ENCODE measurements around a stretch of chr4.

DNA sequence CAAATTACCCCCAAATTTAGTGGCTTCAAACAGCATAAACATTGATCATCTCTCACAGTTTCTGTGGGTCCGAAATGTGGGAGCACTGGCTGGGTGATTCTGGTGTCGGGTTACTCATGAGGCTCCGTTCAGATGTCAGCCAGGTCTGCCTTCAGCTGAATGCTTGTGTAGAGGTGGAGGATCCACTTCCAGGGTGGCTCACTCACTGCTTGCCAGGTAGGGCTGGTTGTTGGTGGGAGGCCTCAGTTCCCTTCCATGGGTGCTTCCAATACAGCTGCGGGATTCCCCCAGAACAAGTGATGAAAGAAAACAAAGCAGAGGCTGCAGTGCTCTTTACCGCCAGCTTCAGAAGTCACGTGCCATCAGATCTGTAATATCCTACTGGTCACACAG, 1.0 kb upstream of the SMIM43 start:
- RRBS = no CpG with 5 or more reads among the region's 6 CpGs

DNA sequence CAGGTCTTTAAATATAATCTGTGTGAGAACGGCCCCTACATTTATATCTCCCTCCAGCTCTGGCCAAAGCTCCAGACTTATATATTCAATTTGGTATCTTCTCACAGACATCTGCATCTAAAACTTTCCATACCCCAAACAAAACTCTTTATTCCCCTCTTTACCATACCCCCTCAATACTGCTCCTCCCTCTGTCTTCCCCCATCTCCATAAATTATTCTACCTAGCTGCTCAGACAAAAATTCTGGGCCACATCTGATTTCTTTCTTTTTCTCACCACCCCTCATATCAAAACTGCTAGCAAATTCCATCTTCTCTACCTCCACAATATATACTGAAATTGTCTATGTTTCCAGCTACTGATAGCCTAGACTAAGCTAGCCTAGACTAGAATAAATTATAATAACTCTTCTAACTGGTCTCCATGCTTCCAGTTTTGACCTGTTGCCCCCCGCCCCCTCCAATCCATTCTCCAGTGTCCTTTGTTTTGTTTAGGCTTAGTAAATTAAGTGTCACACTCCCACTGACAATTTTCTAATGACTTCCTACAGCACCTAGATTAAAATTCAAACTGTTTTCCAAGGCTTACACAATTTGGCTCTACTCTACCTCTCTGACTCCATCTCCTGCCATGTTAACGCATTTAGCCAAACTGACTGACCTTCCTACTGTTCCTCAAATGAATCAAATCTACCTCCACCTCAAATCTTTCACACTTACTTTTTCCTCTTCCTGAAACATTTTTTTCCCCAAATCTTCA, 16.8 kb downstream of the BBS7 start:
- RRBS = no CpG with 5 or more reads among the region's 3 CpGs

DNA sequence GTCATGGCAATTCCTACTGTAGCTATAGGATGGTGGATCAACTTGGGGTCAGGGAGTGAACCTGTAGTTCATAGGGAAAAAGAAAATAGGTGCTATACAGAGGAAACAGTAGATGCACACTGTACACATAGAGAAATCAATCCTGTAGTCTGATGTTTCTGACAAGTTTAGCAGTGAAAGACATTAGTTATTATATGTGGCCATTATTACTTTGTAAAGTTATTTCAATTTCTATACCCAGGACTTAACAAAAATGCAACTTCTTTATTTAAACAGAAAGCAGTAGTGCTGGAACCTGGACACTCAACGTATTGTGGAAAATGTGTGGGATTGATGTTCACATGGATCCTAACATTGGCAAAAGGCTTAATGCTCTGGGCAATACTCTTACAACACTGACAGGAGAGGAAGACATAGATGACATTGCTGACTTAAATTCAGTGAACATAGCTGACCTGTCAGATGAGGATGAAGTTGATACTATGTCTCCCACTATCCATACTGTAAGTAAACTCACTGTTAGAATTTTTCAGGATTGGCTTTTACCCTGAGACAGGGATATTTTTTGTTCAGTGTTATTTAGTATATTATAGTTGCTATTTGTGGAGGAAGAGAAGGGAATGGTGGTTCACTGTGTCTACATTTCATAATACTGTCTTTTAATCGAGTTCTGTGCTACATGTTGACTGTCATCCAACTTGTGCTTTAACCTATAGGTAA, 63.5 kb upstream of the ADAD1 start:
- RRBS = no CpG with 5 or more reads among the region's 2 CpGs

DNA sequence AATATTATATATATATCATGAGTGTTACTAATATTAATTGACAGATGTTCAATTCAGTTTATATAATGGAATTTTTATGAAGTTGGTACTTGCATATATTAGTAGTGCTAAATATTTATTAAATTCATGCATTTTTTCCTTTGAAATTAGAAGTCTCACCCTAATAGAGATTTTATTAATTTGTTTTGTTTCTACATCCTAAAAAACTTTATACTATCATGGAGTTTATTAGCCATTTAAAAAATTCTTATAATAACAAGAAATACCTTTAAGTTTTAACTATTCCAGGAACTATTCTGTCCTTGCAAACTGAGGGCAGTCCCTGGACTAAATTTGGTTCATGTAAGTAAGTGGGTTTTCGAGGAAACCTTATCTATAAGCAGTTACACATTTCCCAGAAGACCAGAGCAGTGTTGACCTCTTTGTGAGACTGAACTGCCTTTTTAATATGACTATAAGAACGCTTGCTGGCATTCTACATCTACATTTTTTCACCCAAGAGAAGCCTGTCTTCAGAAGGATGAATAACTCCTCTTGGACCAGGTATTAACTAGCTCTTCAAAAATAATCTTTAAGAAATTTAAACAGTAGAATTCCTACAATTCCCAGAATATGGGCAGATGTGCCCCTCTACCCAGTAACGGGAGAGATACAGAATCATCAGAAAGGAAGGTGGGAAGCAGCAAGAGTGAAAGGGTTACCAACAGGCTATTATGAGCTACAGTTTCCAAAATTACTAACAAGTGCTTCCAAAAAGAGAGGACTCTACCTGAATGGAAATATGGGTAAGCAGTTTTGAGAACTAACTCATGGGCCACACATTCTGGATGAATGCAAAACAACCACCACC, 17.1 kb downstream of the BBS12 start:
- RRBS = no CpG with 5 or more reads among the region's 3 CpGs

GRCh38 chr4:122782995-122783776, 43.4 kb upstream of the FGF2 start:
- RRBS = no CpG with 5 or more reads among the region's 12 CpGs

- RRBS = no CpG with 5 or more reads among the region's 14 CpGs
Observed at GRCh38 chr4:123343415-123344227, 53.0 kb upstream of the SPRY1 start.

DNA sequence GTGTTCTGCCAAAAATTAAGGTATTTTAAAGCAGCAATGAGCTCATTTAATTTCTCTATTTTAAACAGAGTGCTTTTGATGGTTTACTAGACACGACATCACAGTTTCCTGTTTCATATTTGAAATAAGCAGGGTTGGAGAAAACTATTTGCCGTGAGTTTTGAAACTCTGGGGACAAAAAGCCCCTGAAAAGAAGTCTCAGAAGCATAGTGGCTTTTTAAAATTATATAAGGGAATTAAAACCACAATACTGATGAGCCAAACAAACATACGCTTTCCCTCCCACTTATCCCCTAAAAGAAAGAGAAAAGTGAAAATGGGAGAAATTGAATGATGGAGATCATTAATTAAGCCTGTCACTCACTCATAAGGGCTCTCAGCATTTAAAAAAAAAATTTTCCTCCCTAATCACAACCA, 25.6 kb downstream of the SPRY1 start:
- RRBS = no CpG with 5 or more reads among the region's 3 CpGs

DNA sequence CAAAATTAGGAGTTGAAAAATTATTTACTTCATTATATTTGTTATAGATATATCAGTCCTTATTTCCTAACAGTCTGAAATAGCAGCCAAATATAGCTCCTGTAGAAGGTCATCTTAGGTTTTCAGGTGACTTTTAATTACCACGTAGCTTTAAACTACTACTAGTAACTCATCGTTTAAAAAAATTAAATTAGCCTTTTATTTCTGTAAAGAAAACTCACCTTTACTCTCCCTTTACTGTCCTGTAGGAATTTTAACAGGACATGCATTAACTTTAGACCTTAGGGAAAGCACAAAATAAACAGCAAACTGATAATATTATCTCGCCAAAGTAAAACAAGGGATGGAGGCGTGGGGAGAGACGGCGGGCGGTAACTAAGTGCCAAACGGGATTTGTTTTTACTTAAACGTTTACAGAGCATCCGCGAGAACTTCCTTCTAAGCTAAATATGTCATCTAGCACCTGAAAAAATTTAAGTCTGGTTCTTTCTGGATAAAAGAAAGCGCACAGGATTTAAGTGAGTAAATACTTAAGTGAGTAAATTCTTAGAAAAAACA, 108.3 kb downstream of the SPRY1 start:
- RRBS = no CpG with 5 or more reads among the region's 12 CpGs

- RRBS = no CpG with 5 or more reads among the region's 5 CpGs
Observed at GRCh38 chr4:123546037-123546566, 149.5 kb downstream of the SPRY1 start.

GRCh38 chr4:124671719-124672215, 40.8 kb downstream of the ANKRD50 start:
- RRBS = no CpG with 5 or more reads among the region's 10 CpGs

DNA sequence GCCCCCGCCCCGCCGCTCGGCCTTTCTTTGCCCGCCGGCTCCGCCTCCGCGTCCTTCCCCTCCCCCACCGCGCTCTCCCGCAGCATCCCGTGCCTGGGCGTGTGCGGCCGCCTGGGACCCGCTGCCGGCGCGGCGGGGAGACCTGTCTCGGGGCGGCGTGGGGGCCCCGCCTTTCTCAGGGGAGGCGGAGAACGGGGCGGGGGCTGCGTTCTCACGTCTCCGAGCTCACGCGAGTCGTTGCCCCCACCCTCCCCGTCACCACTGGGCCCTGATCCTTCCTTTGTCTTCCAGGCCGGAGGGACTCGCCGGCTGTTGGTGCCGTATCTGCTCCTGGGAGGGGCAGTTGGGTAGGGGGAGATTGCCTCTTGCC, 253 bp upstream of the ANKRD50 start:
- RRBS = 11% methylated on average over 5 of the region's 39 CpGs

DNA sequence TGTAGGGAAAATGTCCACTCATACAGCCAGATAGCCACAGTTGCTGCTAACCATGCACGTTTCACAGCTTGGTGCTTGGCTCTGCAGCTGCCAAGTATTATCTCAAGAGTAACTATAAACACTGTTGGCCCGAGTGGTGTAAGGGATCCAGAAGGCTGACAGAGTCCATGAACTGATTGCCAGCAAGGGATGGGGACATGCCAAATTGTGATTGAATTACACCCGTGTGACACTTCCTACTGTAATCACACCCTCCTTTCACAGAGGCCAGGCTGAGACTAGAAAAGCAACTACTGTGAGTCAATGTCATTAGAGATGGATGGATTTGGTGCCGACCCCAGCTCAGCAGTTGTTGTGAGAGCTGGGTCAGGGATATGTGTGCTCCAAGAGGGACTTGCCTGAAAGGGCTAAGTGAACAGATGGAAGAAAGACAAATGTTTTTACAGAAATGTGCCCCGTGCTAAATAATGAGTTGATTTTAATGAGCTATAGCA, 224.0 kb upstream of the ANKRD50 start:
- RRBS = no CpG with 5 or more reads among the region's 5 CpGs

DNA sequence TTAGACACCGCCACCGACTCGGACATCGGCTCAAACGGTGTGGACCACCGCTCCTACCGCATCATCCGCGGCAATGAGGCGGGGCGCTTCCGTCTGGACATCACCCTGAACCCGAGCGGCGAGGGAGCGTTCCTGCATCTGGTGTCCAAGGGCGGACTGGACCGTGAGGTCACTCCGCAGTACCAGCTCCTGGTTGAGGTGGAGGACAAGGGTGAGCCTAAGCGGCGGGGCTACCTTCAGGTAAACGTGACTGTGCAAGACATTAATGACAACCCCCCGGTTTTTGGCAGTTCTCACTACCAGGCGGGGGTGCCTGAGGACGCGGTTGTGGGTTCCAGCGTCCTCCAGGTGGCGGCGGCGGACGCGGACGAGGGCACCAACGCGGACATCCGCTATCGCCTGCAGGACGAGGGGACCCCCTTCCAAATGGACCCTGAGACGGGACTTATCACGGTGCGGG, 2.2 kb downstream of the FAT4 start:
- RRBS = no CpG with 5 or more reads among the region's 41 CpGs

DNA sequence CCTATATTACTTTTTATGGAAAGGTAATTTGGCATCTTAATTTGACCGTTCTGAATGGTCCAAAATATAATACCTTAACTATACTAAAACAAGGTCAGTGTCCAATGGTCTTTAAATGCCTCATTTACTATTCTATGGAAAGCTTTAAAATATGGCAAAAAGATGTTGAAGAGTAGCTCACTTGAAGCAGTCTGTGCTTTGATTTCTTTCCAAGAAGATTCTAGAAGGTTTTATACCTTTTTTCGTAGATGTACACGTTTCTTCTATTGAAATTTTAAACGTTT, 1.5 kb downstream of the HSPA4L start:
- RRBS = no CpG with 5 or more reads among the region's 4 CpGs

DNA sequence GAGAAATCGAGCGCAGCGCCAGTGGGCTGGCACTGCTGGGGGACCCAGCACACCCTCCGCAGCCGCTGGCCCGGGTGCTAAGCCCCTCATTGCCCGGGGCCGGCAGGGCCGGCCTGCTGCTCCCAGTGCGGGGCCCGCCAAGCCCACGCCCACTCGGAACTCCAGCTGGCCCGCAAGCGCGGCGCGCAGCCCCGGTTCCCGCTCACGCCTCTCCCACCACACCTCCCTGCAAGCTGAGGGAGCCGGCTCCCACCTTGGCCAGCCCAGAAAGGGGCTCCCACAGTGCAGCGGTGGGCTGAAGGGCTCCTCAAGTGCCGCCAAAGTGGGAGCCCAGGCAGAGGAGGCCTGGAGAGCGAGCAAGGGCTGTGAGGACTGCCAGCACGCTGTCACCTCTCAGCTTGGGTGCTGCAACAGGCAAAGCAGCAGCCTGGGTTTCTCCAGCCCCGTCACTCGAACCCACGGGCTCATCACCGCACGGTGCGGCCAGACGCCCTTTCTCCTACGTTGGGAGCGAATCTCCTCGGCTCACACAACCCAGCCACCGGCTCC, 493 bp downstream of the MFSD8 start:
- RRBS = 2% methylated on average over 1 of the region's 37 CpGs

DNA sequence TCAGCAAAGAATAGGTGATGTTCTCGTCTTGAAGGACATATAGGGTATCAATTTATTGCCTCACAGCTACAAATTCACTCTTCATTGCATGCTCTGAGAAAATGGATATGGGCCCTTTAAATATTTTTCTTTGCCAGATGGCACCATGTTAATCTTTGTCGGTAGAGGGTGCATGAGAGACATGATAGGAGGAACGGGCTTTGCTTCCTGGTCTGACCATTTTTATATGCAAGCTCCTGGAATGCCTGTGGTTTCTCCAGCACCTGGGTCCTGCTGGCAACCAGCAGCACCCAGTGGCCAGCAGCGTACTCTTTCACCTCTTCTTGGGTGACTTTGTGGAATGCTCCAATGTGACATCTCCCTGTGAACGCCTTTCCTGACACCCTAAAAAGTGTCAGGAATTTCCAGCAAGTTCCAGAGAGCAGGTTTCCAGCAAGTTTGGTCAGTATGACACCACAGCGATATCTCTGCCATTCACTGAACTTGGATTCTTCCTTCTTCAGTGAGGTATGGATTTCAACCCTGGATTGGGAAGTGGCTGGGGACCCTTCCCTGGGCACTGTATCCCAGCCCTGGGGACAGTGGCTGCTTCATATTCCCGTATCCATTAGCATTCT, 140.3 kb upstream of the PGRMC2 start:
- RRBS = no CpG with 5 or more reads among the region's 7 CpGs

- RRBS = no CpG with 5 or more reads among the region's 8 CpGs
Observed at GRCh38 chr4:128454433-128455024, 166.9 kb upstream of the PGRMC2 start.

- RRBS = no CpG with 5 or more reads among the region's 2 CpGs
Observed at GRCh38 chr4:128469745-128470466, 182.3 kb upstream of the PGRMC2 start.

- RRBS = no CpG with 5 or more reads among the region's 1 CpG
Observed at GRCh38 chr4:128472833-128473169, 185.2 kb upstream of the PGRMC2 start.